Mesenchymal stem cell of the bone marrow (primary cell): ENCODE results near the gene HTR1A.

- CAGE, long polyA plus RNA: no peak
Measured at GRCh38 chr5:58461956-58462549, 2.2 kb upstream of the PLK2 start.

- CAGE, long polyA plus RNA: no peak
Measured at GRCh38 chr5:59124113-59124793, 541.4 kb downstream of the RAB3C start.

DNA sequence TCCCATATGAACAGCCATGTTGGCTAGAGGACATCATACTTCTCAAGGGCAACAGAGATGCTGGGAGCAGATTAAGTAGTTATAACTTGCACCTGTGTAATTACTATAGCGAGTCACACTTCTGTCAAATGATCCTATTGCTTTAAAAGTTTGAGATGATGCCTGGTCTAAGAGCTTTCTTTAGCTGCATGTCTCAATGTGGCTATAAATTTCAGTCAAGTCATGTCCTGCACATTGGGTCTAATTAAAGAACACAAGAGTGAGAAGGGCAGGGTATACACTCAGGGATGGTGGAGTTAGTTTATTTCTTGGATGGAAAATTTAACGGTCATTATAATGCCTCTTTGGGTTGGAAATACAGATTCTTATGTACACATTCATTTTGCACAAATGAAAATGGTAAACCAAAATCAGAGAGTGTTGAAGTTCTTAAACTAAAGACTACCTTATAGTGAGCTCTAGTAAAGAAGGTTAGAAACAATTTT, 557.3 kb downstream of the RAB3C start:
- CAGE, long polyA plus RNA: no peak

DNA sequence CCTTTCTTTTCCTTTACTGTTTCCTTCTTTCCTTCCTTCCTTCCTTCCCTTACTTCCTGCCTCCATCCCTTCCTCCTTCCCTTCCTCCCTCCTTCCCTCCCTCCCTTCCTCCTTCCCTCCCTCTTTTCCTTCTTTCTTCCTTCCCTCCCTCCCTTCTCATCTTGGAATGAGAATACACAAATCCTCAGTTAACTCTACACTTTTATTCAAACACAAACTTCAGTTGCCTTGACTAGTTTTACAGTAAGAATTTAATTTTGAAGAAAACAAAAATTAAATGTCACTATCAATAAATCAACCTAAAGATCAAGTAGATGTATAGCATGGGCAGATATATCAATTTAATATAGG, 560.2 kb downstream of the RAB3C start:
- CAGE, long polyA plus RNA: no peak

- CAGE, long polyA plus RNA: no peak
Measured at GRCh38 chr5:59356711-59357258, 536.7 kb downstream of the PDE4D start.

DNA sequence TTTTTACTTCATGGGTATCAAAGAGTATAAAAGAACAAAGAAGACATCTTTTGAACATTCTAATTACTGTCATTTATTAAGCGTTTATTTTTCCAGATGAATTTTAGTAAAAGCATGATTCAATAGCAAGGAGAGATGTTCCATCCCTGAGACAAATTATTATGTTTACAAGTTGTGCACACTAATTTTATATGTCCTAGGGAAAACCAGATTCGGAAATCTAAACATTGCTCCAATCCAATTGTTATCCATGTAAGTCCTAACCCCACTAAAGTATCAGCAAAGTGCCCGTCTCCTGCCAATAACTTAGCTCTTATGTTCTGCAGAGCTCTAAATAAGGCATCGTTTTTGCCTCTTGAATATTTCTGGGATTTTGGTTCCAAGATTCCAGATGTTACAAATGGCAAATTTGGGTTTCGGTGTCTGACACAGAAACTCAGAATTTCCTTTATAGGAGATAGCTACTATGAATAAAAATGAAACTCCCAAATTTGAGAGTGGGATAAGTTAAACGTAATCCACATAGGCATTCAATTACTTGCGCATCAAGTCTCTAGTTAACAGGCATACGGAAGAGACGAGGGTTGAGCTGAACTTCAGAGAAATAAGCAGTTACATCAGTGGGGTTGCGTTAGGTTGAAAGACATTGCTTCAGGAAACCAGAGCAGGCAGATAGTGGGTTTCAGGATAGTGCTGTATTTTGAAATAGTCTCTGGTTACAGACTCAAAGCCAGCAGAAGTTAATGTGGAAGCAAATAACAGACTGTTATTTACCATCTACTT, 533.7 kb downstream of the PDE4D start:
- CAGE, long polyA plus RNA: no peak

DNA sequence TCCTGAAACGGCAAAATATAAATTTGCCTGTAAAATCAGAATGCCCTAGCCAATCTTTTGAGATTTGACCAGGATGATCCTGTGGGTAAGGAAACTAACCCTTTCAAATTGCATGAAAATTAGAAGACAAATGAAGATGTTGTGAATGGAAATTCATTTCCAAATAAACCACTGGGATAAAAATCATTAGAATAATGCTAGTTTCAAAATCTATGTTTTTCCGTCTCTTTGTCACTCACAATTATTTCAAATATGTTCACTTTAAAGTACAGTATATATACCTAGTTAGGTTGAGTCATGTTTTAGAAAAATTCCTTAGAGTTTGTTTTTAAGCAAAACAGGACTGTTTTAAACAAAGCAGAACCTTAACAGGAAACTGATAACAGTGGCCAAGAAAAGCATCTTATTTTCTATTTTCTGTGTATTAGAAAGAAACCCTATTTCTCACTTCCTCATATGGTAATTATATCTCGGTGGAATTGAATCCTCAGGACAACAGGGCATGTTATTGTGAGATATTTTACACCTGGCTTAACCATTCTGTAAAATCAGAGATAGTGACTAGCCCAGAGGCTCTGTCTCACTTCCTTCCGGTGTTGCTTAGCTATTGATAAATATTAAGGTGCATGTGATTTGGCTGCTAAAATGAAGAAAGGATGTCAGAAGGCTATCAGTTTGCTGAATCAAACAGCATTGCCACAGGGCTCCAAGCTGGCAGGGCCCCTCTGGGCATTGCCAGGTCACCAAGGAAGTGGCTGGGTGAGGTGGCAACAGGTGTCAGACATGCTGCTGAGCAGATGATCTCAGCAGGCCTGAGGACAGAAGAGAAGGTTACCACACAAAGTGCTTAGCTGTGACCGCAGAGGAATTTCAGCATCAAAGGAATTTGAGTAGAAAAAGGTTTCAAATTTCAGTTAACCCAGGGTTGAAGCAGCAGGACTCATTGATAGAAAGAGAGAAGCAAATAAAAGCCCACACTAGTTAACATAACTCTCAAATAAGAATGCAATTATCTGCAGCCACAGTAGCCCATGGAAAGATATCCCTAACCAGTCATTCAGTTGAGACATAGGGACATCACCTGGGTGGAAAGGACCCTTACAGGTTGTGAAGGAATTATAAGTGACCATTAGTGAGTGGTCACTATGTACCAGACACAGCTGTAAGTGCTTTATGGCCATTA, 330.7 kb downstream of the PDE4D start:
- CAGE, long polyA plus RNA: no peak

- CAGE, long polyA plus RNA: no peak
Measured at GRCh38 chr5:59623151-59623983, 270.2 kb downstream of the PDE4D start.

DNA sequence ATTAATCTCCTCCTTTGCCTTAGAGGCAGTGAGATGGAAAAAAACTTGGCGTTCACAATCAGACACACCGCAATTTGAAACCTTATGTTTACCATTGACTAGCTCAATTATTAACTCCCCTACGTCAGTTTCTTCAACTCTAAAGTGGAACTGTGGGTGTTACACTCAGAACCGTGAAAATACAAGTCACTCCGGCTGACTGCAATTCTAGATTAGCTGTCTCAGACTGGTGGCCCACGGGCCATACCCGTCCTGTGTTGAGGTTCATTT, 327.1 kb downstream of the DEPDC1B start:
- CAGE, long polyA plus RNA: no peak

DNA sequence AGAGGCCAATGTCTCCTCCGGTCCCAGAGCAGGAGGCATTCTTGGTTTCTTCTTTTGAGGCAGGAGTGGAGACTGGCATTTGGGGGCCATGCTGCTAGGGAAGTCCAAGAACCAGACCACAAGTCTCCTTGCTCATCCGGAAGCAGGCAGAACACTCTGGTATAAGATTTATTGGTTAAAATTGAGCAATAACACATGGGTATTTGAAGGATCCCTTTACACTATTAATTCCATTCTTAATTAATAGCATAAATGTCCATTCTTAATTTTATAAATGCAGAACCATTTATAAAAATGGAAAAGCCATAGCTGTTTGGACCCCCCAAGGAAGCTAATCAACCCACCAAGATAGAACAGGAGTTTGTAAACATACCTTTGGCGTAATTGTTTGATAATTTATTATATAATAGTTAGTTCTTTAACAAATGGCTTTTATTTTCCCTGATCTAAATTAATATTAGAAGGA, 239.3 kb downstream of the DEPDC1B start:
- CAGE, long polyA plus RNA: no peak

GRCh38 chr5:60699114-60699393, 912 bp downstream of the DEPDC1B start:
- CAGE, long polyA plus RNA: no peak

GRCh38 chr5:61409340-61409880, 77.4 kb downstream of the ZSWIM6 start:
- CAGE, long polyA plus RNA: no peak

DNA sequence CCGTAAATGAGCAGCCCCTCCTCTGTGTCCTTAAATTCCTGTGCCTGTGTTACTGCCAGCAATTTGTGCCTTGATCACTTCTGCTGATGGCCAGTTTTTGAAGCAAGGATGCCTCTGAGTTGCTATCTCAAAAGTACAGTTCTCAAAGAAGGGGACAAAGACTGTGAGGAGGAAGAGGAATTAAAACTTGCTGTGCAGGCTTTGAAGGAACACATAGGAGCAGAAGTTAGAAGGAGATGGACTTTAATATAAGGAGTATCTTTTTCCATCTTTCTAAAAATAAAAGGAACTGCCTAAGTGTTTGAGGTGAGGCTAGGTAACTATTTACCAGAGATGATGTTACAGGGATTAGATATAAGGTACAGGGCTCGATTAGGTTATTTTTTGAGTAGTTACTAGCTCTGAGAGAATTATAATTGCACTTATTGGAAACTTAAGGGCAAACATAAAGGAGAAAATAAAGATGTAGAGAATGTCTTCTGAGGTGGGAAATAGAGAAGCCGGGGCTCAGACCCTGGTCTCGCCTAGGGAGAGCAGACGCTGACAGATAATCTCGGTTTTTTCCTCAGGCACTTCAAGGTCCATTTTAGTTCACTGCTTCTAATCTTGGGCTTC, 92.0 kb downstream of the ZSWIM6 start:
- CAGE, long polyA plus RNA: no peak

GRCh38 chr5:62268021-62268368, 38.0 kb upstream of the KIF2A start:
- CAGE, long polyA plus RNA: no peak

DNA sequence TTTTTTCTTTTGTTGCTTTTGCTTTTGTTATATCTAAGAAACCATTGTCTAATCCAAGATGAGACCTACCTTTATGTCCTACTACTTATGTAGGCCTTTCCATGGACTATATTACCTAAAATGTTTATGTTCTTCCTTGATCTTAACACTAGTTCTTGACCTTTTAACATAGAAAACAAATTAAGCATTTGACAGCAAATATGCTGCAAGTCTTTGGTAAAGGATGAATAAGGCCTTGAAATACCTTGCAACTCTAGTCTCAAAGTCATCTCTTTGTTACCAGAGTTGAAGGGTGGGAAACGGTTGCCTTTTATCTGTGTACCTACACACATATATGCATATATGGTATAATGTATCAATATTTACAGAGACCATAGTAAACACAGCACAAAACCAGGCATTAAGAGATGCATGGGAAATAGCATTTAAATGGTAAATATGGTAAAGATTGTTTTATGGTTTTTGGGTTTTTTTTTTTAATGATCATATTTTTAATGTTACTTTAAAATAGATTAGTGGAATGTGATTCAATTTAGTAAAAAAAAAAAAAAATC, 16.5 kb downstream of the KIF2A start:
- CAGE, long polyA plus RNA: no peak

DNA sequence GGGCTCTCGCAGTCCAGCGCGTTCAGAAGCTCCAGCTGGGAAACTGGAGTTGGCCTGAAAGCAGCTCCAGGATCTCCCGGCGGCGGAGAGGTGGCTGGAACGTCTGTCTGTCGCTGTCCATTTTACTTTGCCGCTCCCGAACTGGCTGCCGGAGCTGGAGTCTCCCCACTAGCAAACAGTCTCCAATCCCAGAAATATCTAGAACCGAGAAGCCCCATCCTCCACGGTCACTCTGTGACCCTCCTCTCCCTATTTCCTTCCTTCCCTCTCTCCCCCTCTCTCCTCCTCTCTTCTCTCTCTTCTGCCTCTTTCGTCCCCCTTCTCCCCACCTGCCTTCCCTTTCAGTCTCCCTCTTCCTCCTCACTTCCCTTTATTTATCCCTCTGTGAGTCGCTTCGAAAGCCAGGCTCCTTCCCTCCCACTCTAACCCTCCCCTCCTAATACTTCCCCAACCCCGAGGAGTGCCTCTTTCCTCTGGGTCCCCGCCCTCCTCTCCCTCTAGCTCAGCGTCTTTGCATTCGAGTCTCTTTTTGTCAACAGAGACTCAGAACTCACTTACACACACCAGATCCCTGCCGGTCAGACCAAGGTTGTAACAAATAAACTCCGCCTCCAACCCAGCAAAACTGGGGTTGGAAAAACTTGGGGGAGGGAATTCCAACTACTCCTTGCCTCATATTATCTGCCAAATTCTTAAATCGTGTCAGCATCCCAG, at the start of gene HTR1A:
Gene HTR1A, minus strand, starts transcription at position 537 of the 714 bp plus-strand sequence.
- CAGE, long polyA plus RNA: no peak

DNA sequence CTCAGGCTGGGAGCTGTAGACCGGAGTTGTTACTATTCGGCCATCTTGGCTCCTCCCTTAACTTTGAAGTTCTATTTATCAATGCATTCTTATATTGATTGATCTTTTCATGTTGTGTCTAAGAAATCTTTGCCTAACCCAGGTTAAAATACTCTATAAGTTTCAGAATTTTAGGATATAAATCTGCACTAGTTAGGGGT, 30.7 kb upstream of the RNF180 start:
- CAGE, long polyA plus RNA: no peak

GRCh38 chr5:64164177-64164482, 1.5 kb upstream of the RNF180 start:
- CAGE, long polyA plus RNA: no peak

- CAGE, long polyA plus RNA: no peak
Measured at GRCh38 chr5:64166307-64166626, 624 bp downstream of the RNF180 start.

GRCh38 chr5:64786337-64786724, 17.6 kb downstream of the CWC27 start:
- CAGE, long polyA plus RNA: no peak